T-cell (primary cell): ENCODE results near the genes MAGEB2, FAM47A and CFAP47.

DNA sequence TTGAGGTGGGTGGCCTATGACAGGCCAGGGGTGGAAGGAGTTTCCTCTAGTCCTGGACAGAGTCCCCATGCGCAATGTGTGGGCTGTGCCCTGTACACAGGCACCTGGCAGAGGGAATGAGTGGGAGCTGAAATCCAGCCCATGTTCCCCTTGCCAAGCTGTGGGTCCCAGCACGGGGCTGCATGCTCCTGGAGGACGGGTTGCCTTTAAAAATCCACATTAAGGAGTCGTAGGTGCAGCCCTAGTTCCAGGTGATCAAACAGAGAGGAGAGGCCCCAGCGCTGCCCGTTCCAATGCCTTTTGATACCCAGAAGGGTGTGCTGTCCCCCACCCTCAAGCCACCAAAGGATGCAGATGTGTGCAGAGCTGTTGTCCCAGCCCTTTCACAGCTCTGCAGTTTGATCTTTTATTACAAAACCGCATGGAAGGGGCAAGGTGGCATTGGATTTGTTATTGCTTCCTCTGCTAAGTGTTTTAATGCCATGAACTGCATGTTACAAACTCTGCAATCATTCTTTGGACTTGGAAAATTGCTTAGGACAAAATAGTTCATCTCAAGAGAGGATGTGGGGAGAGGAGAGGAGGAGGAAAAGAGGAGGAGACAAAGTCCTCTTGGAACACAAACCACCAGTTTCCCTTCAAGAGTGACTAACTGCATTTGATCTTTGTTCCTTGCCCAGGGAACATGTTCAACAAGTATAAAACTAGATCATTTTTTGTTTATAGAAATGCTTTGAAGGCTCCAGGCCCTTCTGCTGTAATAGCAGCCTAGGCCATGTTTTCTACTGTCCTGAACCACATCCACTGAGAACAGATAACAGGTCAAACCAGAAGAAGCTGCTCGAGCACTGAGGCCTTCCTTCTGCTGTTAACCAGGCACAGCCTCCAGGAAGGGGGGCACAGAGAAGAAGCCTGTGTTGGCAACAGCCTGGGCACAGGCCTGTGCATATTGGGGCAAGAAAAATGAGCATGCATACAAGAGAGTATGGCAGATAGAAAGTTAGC is 37.7 kb upstream of the PDK3 start:
- PRO-cap, 7 experiments, result no peak in any of the 7 experiments

DNA sequence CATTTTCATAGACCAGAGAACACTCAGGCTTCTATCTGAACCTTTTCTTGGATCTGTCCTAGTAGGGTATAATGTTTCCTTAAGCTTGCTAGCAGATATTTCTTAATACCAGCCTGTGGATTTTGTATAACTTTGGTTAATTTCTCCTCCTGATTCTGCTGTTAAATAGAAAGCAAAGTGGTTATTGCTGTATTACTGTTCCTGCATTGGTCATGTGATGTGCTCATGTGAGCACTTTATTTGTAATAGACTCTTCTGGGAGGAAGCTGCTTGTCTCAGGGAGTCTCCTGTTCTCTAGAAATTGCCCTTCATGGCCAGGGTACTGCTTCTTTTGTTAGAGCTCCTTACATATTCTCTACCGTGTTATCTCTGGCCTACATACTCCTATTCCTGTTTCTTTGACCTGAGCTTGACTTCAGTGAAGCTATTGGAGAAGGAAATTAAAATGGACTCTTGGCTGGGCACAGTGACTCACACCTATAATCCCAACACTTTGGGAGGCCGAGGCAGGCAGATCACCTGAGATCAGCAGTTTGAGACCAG is 14.0 kb downstream of the PDK3 start:
- PRO-cap, 7 experiments, result no peak in any of the 7 experiments

DNA sequence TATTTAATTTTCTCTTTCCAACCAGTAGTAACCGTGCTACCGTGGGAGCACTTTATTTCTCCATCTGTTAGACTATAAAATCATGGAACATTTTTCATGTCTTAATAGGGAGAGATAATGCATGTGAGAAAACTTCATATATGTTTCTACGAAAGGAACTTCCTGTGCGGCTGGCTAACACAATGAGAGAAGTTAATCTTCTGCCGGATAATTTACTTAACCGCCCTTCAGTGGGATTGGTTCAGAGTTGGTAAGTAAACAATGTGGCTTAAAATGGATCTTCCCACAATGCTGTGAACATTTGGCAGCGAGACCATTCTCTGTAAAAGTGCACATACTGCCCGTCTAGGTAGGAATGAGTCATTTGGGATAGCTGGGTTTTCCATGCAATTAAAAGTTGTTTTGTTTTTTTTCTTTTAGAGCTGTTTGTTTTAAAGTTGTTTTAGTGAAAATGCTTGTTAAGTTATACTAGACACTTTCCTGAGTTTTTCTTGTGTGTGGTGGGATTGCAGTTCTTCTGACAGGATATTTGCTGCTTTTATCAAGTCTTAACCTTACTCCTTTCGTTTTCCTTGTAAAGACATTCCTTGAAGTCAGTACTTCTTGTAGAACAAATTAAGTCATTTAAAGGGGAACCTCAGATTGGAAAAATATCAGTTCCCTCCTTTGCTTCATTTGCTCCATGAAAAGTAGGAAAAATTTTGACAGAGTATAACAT is 29.7 kb downstream of the PDK3 start:
- PRO-cap, 7 experiments, result peak in 1 of 7 experiments; most common minus-strand start position 184 of the sequence (in 1)

GRCh38 chrX:28591599-28591835 is 4.3 kb downstream of the IL1RAPL1 start:
- PRO-cap, 7 experiments, result no peak in any of the 7 experiments

DNA sequence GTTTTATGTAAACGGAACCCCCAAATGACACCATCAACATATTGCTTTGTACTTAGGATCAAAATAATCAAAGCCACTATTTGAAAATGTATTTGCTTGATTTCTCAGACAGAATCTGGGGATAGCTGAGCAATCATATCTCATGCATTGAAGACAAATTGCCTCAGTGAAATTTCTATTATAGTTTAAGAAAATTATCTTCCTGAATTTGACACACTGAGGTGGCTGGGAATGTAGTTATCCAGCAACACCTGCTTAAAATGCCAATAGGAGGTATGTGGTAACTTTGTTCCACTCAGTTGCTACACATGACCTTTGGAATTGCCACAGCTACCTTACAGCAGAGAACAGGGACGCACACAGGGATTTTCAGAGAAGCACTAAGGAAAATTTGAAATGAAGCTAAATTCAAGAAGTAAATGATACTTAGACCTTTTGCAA is 264.5 kb downstream of the IL1RAPL1 start:
- PRO-cap, 7 experiments, result no peak in any of the 7 experiments

DNA sequence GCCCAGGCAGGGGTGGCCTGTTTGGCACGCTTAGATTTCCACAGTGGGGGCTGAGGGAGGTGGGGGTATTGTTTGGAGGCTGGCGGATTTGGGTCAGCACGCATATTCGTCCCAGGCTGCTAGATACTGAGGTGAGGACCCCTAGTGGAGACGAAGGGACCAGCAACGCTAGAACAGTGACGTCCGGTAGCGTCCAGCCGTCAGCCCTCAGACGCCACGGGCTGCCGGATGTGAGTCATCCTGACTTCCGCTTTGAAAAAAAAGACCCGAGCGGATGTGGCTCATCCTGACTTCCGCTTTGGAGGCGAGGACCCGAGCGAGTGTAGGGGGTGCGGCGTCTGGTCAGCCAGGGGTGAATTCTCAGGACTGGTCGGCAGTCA is at the start of gene MAGEB2:
TSS of gene MAGEB2 (plus strand) at position 290 of the 380 bp plus-strand sequence.
- PRO-cap, 7 experiments, result no peak in any of the 7 experiments

- PRO-cap, 7 experiments, result no peak in any of the 7 experiments
Observed at GRCh38 chrX:30576919-30577440, 586 bp downstream of the TASL start.

- PRO-cap, 7 experiments, result no peak in any of the 7 experiments
Observed at GRCh38 chrX:30668210-30668995, 15.2 kb downstream of the GK start.

- PRO-cap, 7 experiments, result peak in 1 of 7 experiments; most common minus-strand start chrX:30888636 (in 1)
Observed at GRCh38 chrX:30888434-30888728, 673 bp downstream of the TAB3 start.

DNA sequence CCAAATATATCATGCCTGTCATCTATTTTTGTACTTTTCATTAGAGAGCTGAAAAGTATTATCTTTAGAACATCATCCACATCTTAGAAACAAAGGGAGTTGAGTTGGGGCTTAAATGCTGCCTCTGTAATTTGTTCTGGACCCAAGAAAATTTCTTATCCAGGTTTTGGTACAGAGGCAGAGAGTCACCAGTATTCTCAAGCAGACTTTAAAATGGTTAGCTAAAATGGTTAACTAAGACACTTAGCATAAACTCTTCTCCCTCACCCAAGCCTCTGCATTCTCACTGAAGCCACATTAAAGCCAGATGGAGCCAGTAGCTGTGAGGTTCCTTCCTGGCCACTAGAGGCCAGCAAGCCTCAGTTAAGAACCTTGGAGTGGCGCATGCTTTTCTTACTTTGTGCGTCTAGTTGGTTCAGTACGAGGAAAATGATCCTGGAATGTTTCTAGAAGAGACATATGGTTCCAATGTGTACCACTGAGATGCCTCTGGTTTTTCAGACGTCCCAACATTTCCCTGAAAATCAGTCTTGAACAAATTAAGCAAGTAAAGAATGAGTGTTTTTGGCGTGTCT is 82.6 kb upstream of the TAB3 start:
- PRO-cap, 7 experiments, result no peak in any of the 7 experiments

DNA sequence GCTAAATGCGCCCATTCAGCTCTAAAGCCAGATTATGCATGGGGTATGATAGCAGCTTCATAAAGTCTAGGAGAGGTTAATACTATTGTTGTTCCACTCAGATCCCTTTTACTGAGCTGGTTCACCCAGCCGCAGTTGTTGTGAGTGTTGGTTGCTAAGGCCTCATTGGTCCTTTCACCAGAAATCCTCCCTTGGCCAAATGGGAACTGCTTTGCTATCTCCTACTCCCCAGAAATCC is 266.0 kb upstream of the FTHL17 start:
- PRO-cap, 7 experiments, result no peak in any of the 7 experiments

DNA sequence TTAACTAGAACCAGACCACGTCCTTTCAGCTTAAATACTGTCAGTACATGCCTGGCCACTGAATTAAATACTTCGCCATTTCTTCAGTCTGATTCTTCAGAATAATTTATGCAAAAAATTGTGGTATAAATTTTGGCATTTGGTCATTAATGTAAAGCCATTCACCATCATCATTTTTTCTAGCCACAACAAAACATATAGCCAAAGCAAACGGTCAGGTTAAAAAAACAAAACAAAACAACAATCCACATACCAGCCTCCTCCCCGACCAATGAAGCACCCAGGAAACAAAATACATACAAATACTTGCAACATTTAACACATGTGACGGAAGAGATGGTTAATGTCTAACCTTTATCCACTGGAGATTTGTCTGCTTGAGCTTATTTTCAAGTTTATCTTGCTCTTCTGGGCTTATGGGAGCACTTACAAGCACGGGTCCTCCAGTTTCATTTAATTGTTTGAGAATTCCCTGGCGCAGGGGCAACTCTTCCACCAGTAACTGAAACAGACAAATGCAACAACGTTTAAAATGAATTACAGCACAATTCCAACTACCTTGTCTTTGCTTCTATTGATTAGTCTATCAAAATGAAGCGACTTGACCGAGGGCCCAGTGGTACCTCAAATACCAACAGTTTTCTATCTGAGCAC is 857.5 kb upstream of the FTHL17 start:
- PRO-cap, 7 experiments, result no peak in any of the 7 experiments

DNA sequence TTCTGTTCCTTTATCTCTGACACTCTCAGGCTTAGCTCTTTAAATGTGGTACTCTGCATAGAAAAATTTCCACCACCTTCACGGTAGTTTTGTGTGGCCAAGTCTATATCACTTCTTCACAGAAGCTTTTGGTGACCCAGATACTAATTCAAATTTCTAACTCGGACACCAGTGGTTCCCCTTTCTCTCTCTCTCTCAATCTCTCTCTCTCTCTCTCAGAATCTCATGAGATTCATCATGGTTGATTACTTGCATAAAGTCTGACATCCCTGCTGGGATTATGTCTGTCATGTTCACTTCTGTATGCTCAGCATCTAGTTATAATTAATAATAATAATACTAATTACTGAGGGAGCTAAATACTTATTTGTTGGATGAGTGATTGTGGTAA is 1033.9 kb downstream of the DMD start:
- PRO-cap, 7 experiments, result no peak in any of the 7 experiments

DNA sequence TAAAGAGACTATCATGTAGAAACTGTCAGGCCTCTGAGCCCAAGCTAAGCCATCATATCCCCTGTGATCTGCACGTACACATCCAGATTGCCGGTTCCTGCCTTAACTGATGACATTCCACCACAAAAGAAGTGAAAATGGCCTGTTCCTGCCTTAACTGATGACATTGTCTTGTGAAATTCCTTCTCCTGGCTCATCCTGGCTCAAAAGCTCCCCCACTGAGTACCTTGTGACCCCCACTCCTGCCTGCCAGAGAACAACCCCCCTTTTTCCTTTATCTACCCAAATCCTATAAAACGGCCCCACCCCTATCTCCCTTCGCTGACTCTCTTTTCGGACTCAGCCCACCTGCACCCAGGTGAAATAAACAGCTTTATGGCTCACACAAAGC is 107.1 kb downstream of the DMD start:
- PRO-cap, 7 experiments, result no peak in any of the 7 experiments

- PRO-cap, 7 experiments, result no peak in any of the 7 experiments
Observed at GRCh38 chrX:33206948-33207206, 4.5 kb downstream of the DMD start.

GRCh38 chrX:33726629-33727188 is 405.4 kb downstream of the FAM47A start:
- PRO-cap, 7 experiments, result no peak in any of the 7 experiments

GRCh38 chrX:34132187-34132621 is at the start of gene FAM47A:
Gene FAM47A, minus strand, starts transcription at chrX:34132314.
- PRO-cap, 7 experiments, result no peak in any of the 7 experiments

- PRO-cap, 7 experiments, result no peak in any of the 7 experiments
Observed at GRCh38 chrX:34639083-34639506, 18.0 kb downstream of the TMEM47 start.

DNA sequence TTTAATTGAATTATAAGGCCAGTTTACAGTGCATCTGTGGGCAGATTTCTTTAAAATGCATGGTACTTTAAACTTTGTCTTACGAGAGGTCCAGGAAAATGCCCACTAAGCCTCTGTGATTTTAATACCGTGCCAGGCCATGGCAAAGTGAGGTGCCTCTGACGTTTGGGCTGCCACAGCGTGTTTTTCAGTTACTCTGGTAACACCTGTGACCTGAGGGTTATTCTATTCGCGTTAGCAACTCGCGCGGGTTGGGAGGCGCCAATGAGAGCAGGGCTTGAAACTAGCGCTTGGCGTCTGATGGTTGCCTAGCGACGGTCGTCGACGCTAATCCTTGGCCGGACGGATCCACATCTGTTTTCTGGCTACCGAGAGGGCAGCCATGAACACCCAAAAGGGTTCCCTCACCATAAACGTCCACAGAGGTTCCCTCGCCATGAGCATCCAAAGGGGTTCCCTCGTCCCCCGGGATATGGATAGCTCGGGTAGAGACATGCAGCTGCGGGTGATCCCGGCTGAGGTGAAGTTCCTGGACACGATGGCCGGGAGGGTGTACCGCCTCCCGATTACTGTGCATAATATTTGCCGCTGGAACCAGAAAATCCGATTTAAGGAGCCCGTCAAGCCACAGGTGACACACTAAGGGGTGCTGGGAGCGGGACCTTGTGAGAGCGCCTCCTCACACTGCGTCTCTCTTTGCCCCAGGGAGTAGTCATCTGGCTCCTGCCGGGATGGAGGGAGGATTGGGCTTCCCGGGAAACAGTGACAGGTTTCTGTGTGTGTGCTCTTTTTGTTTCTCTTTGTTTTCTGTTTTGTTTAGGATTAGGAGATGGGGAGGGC is at the start of gene CFAP47:
TSS of gene CFAP47 (plus strand) at position 317 of the 840 bp plus-strand sequence.
- PRO-cap, 7 experiments, result no peak in any of the 7 experiments

- PRO-cap, 7 experiments, result no peak in any of the 7 experiments
Observed at GRCh38 chrX:36957360-36957859, 50.8 kb upstream of the FAM47C start.